Monocyte (primary cell): ENCODE measurements around a stretch of chr18.

- PRO-cap, 2 experiments = peak in 2 of 2 experiments; most common minus-strand start chr18:9475211 (in 1)
These were observed 617 bp upstream of the RALBP1 start for GRCh38 chr18:9474463-9475329.

DNA sequence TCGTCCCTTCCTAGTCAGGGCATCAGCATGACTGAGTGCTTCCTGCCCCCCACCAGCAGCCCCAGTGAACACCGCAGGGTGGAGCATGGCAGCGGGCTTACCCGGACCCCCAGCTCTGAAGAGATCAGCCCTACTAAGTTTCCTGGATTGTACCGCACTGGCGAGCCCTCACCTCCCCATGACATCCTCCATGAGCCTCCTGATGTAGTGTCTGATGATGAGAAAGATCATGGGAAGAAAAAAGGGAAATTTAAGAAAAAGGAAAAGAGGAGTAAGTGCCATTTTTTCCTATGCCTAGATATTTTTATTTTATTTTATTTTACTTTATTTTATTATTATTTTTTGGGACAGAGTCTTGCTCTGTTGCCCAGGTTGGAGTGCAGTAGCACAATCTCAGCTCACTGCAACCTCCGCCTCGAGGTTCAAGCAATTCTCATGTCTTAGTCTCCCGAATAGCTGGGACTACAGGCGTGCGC lies 37.7 kb downstream of the RALBP1 start:
- PRO-cap, 2 experiments = no peak in any of the 2 experiments

DNA sequence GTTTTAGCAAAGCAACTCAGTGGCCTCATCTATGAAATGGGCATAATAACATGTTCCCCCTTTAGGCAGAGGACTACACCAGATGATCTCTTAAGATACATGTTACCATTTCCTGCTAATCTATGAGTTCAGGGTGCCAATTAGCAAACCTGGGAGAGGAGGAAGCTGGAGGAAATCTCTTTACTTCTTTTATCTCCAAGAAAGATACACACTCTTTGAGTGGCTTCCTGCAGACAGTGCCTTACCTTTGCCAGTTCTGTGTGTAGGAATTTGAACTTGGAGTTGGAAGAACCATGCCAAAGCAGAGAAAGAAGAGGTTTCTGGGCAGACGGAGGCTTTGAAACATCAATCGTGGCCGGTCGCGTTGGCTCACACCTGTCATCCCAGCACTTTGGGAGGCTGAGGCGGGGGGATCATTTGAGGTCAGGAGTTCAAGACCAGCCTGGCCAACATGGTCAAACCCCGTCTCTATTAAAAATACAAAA lies 2.2 kb downstream of the RAB31 start:
- PRO-cap, 2 experiments = peak in 1 of 2 experiments; most common plus-strand start position 214 of the sequence (in 1)

GRCh38 chr18:9785735-9786194 lies 77.7 kb downstream of the RAB31 start:
- PRO-cap, 2 experiments = no peak in any of the 2 experiments

DNA sequence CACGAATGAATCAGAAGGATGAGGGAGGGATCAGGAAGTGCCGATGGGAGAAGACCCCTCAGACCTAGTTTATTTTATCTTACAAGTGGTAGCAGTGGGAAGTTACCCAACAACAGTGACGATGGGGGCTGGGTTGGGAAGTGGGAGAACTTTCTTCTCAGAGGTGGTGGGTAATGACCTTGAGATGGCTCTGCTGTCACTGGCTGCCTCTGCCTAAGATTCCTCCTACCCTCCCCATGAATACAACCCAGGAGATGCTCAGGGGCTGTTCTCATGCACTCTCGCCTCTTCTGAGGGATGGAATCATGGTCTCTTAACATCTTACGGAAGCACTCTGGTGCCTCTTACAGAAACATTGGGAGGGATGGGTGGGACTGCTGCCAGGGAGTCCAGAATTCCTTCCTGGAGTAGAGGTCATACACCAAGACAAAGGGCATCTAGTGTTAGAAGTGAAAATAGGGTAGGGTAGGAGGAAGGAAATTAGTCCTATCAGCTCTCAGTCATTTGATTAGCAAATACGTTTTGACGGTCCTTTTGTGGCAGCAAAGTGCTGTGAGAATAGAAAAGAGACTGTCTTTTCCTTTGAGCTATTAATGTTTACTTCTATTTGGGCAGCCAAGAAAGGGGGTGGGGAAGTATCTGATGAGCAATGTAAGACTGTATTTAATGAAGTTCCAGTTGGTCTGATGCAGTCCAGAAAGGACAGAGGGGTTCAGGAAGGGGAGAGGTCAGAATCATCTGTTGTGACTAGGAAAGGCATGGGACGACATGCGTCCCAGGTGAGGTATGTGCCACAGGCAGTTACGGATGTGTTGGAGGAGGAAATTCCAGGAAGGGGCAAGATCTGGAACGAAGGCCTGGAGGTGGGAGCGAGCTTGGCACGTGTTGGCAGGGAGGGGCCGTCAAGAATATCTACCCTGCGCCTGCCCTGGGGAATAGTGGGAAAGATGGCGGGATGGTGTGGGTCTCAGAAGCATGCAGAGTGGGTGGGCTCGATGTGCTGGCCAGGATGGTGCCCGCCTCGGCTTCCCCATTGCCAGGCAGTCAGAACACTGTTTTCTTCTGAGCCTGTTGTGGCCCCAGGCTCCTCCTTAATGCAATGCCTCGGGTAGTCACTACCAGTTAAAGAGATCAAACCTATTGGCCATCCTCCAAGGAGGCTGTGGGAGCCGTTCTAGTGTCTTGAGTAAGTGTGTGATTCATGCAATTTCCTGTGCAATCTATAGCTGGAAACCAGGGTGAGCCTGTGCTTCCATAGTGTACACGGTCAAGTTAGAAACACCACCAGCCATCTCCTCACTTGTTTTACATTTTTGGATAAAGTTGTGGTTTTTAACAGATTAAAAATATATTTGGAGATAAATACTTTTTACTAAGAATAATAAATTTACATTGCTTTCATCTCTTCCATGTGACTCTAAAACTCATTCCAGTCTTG lies 58.0 kb upstream of the TXNDC2 start:
- PRO-cap, 2 experiments = peak in 2 of 2 experiments; most common plus-strand start position 691 of the sequence (in 2); most common minus-strand start position 1,096 of the sequence (in 2)

DNA sequence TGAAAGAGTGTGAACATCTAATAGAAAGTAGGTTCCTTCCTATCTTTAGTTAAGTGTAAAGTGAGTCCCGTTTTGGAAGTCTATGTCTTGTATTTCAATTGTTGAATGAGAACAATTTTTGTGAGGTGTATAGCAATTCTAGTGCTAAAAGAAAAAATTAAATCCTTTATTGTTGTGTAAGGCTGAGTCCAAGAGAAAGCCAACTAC lies 1.6 kb downstream of the VAPA start:
- PRO-cap, 2 experiments = peak in 1 of 2 experiments; most common plus-strand start position 69 of the sequence (in 1)

DNA sequence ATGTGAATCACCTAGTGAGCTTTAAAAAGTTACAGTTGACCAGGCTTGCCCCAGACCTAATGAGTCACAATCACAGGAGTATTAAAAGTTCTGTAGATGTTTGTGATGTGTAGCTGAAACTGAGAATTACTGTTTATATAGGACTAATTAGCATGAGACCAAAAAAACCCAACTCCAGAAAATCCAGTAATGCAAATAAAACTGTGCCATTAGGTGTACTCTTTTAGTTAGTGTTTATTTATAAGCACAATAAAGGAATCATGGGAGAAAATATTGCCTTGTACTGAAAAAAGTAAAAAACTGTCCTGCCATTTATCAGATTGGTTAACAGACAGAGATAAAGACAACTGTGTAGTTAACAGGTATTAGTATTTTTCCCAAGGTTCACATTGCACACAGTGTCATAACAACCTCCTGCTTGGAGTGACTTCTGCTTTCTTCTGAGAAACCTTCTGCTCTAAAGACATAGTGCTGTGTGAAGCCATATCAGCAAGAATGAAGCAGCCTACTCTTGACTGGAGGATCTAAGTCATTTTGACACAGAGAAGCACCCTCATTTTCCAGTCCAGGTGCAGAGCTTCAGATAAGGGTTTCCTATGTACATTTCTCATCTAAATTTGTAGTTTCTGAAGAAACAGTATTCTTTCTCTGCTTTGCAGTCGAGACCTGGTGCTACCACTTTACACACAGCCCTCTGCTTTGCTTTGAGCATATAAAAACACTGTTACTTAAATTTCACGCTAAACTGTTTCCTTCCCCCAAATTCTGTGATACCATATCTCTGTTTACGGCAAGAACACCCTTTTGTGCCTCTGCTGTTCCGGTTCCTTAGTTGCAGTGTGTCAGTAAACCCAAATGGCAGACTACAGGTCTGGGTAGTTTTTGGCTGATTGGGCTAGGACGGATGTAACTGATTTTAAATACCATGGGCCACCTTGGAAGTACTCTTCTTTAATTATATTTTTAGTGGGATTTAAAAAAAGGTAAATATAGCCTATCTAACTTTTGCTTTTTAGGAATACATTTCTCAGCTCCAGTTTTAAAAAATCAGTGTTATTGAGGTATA lies 39.2 kb downstream of the VAPA start:
- PRO-cap, 2 experiments = peak in 2 of 2 experiments; most common plus-strand start position 29 of the sequence (in 1)

DNA sequence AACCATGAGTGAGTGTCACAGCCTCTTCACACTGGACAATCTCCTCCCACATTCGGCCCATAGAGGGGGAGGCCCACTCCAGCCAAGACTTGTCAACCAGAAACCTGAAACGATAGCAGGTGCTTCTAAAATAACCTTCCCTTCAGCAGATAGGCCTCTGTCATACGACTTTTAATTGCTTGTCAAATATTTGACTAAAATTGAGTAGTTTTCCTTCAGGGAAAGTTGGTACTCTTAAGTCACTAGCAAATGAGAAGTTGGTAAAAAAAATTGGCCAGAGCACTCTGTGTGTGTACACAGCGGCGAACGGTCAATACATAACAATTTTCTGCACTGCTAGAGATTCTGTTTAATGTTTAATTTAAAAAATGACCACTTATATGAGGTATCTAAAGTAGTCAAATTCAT lies 110.2 kb downstream of the VAPA start:
- PRO-cap, 2 experiments = no peak in any of the 2 experiments

- PRO-cap, 2 experiments = no peak in any of the 2 experiments
These were observed 121.6 kb downstream of the VAPA start for GRCh38 chr18:10035399-10035881.

- PRO-cap, 2 experiments = no peak in any of the 2 experiments
These were observed 4.5 kb upstream of the APCDD1 start for GRCh38 chr18:10449935-10450423.

- PRO-cap, 2 experiments = no peak in any of the 2 experiments
These were observed 1.3 kb upstream of the APCDD1 start for GRCh38 chr18:10453095-10453573.

DNA sequence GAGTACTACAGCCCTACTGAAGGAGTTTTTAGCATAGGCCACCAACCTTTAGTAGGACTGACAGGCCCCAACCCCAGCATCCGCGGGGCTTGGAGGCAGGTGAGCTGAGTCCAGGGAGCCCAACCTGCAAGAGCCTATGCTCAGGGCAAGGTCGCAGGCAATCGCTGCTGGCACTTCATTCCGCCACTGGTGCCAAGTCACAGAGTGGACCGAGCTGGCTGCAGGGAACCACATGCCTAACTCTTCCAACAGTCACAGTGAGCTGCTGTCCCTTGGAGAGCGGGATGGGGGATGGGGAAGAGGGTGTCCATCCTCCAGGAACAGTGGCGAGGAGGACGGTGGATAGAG lies 2.9 kb downstream of the PIEZO2 start:
- PRO-cap, 2 experiments = no peak in any of the 2 experiments

DNA sequence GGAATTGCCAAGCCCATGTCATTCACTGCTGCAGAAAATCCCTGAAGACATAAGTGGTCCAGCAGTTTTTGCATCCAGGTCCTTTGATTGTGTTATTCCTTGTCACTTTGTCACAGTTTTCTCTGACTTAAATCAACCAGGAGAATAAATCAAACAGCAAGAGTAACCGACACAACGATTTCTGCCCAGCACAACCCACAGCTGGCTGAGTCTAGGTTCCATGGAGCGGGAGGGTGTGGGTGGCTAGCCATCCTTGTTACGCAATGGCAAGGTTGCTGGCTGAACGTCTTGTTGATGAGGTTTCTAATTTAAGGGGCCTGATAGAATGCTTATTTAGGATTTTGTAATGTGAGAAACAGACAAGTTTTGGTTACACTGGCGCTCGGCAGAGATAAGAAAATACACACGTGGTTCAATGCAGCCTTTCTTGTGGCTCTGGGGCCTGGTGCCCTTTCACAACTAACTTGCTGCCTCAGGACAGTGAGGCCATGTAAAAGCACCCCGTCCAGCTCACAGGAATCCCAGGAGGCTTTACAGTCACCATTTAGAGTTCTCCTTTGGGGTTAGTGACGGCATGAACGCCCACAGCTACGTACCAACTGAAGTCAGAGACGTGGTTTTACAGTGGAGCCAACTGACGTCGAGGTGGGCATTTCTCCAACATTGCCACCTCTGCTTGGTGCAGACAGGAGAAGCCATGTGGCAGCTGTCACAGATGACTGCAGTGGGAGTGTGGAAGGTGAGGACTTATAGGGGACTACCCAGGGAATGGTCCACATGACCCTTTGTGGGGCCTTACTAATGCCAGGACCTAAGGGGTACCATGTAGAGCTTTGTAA lies 29.6 kb upstream of the PIEZO2 start:
- PRO-cap, 2 experiments = no peak in any of the 2 experiments

DNA sequence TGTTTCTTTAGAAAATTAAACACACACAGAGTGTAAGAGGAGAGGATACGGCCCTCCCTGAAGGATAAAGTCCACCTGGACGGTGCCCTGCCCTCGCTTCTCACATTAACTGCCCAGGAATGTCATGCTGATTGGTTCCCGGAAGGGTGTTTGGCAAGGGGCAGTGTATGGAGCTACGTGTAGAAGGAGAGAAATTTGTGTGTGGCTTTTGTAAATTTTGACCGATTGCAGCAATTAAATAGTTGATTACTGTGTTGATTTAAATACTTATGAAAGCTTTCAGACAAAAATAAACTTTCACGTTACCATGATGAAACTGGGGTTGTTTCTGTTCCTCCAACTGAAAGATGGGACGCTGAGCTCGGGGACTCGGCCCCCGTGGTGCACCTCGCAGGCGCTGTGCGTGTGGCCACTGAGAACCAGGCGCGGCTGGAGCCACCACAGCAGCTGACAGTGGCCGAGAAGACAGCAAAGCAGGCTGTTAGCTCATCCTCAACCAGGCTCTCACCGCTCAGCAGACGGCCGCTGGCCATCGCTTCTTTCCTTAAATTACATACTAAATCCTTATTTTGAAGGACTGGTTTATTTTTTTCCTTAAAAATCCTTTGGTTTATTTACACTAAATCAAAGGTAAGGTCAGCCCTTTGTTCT lies 22.6 kb downstream of the MPPE1 start:
- PRO-cap, 2 experiments = no peak in any of the 2 experiments

DNA sequence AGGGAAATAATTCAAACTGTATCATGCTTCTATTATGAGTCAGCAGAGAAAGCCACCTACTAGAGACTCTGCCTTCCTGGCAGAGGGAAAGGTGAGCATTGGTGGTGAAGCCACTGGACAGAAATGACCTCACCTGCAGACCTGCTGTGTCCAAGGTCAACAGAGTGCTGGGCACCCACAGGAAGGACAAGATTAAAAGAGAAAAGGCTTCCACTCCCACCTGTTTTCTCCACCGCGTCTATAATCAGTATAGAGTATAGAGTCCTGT lies 20.4 kb downstream of the MPPE1 start:
- PRO-cap, 2 experiments = no peak in any of the 2 experiments

- PRO-cap, 2 experiments = peak in 1 of 2 experiments; most common minus-strand start chr18:11977043 (in 1)
These were observed 4.6 kb upstream of the IMPA2 start for GRCh38 chr18:11976684-11977166.

DNA sequence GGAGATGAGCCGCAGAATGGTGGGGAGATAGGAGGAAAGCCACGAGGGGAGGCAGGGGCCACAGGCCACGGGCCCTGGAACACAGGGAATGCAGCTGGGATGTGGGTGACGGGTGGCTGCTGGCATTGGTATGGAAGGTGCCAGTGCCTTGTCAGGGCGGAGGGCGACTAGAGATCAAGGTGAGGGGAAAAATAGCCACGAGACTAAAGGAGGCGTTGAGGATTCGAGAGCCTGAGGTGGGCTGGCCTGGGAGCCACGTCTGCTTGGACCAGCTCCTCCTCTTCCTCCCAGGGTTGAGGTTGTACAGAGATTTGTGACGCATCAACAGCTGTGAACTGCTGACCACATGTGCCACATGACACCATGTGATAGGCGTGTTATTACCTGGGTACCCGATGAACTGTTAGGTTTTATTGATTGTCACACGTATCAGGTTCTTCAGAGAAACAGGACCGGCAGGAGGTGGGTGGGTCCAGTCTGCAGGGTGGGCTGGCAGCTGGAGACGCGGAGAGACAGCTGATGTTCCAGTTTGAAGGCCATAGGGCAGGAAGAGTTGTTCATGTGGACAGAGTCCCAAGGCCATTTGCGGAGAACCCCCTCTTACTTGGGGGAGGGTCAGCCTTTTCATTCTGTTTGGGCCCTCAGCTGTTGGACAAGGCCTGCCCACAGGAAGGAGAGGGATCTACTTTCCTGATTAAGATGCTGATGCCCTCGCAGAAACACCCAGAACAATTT lies 10.0 kb downstream of the IMPA2 start:
- PRO-cap, 2 experiments = no peak in any of the 2 experiments

DNA sequence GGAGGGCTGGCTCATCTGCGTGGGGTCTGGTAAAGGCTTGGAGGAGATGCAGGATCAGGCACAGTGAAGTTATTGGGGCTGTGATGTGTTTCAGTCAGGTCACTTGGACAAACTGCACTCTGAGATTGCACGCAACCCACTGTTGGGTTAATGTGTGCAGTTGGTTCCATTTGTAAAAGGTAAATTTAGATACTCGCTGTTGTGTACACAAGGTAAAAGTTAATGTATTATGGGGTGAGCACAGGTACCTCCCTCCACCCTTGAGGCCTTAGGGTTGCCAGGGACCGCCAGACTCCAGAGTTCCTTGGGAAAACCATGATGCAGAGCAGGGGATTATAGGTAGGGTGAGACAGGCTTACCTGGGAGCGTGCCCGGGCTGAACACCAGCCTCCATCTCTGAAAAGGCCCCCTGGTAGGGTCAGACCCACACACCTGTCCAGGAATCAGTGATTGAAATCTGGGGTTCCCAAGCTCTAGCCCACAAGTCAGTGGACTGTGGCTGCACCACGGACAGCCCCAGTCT lies 20.2 kb downstream of the IMPA2 start:
- PRO-cap, 2 experiments = no peak in any of the 2 experiments

DNA sequence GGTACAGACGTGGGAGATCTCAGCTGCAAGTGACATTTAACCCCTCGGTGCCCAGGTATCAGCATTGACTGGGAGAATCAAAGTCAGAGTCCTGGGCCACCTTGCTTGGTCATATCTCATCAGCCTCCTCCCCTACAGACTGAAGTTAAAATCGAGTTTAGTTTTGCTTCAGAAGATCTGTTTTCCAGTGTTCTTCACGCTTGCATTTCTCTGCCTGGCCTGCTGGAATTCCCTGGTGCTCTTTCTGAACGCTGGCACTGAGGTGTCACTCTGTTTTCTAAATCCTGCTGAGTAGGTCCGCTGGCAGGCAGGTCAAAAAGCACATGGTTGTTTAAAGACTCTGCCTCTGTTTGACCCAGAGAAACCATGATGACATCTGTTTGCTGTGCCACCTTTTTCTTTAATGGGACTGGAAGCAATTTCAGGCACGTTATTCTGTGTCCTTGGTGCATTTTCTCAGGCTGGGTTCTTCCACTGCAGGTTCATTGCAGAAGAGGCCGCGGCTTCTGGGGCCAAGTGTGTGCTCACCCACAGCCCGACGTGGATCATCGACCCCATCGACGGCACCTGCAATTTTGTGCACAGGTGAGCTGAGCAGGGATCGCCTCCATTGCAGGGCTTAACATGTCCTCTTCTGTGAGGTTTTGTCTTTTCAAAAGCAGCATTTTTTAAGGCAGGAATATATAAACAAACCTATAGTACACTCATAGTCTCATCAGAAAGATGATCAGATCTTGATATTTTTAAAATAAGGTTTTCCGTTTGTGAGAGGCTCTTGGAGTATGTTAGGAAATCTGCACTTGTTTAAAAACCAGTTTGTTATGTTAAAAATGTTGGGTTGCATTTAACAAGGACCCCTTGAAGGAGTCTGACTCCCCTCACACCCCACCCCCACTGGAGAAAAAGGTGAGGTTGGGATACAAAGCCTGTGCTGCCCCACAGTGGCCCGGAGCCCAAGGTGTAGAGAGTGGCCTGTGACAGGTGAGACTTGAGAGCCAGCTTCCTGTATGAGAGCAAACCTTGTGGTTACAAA lies 28.4 kb downstream of the IMPA2 start:
- PRO-cap, 2 experiments = no peak in any of the 2 experiments

GRCh38 chr18:12014734-12015629 lies 33.7 kb downstream of the IMPA2 start:
- PRO-cap, 2 experiments = no peak in any of the 2 experiments